HT1080 (cell line): Measurements from ENCODE around the genes BMAL1 and SPON1.

DNA sequence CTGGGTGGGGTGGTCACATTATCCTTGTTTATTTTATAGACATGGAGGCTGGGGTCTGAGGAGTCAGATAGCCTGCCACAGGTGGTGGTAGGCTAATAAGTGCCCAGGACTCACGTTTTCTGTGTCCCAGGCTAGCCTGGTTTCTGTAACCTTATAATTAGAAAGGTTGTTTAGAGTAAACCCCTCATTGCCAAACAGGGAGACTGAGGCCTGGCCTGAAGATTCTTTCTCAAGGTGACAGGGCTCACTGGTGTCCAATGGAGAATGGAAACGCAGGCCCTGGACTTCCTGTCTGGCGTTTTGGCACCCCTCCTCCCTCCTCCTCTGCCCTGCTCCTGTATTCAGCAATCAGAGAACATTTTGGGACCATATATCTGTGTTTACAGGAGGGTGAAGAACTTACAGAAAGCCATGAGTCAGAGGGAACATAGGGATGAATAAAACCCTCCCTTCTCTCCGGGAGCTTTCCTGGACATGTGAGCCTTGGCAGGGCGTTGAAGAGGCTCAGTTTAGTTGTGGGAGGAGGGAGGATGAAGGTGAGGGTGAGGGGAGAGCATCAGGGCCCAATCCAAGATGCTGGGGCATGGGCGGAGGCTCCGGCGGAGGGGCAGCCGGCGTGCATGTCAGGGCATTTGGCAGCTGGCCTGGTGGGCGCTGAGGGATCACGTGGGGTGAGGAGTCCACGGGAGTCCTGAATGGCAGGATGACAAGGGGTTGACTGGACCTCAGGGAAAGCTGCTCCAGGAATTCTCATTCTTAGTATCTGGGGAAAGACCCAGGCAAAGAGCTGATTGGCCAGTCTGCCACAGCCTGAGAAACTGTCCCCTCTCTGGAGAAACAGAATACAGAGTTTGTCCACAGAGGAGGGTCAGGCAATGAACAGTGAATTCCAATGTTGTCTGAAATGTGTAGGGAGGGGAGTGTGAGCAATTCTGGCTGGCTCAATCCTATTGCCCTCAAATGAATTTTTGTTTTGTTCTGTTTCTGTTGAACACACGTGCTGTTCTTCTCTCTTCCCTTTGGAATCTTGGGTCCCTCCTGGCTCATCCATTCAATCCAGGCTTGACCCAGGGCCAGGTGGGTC, 28.9 kb downstream of the MICAL2 start:
RAMPAGE:
- cytosol, long total RNA = no peak
- long total RNA = no peak
- nucleus, long total RNA = no peak

DNA sequence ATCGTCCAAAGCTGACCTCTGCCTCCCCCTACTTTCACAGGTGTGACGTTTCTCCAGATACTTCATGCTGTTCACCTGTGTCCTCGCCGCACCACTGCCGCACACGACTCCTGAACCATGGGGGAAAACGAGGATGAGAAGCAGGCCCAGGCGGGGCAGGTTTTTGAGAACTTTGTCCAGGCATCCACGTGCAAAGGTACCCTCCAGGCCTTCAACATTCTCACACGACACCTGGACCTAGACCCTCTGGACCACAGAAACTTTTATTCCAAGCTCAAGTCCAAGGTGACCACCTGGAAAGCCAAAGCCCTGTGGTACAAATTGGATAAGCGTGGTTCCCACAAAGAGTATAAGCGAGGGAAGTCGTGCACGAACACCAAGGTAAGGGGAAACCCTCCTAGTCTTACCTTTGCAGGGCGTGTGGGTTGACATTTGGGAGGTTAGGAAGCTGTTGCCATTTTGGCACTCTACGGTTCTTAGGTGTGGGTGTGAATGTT, 51.7 kb downstream of the MICAL2 start:
RAMPAGE:
- cytosol, long total RNA = no peak
- long total RNA = no peak
- nucleus, long total RNA = no peak

GRCh38 chr11:12163168-12164055, 53.0 kb downstream of the MICAL2 start:
RAMPAGE:
- cytosol, long total RNA = no peak
- long total RNA = no peak
- nucleus, long total RNA = no peak

DNA sequence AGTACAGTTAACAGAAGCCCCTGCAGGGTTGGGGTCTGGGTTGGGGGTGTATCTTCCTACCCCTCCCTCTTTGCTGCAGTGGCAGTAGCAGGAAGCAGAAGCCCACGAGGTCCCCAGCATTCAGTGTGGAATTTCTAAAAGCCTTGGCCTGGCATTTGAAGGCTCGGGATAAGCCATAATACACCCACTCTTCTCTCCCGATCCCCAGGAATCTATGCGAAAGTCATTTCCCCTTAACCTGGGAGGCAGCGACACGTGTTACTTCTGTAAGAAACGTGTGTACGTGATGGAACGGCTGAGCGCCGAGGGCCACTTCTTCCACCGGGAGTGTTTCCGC, 120.8 kb upstream of the PARVA start:
RAMPAGE:
- cytosol, long total RNA = no peak
- long total RNA = no peak
- nucleus, long total RNA = no peak

GRCh38 chr11:12379816-12381052, 2.9 kb downstream of the PARVA start:
RAMPAGE:
- cytosol, long total RNA = no peak
- long total RNA = no peak
- nucleus, long total RNA = no peak

DNA sequence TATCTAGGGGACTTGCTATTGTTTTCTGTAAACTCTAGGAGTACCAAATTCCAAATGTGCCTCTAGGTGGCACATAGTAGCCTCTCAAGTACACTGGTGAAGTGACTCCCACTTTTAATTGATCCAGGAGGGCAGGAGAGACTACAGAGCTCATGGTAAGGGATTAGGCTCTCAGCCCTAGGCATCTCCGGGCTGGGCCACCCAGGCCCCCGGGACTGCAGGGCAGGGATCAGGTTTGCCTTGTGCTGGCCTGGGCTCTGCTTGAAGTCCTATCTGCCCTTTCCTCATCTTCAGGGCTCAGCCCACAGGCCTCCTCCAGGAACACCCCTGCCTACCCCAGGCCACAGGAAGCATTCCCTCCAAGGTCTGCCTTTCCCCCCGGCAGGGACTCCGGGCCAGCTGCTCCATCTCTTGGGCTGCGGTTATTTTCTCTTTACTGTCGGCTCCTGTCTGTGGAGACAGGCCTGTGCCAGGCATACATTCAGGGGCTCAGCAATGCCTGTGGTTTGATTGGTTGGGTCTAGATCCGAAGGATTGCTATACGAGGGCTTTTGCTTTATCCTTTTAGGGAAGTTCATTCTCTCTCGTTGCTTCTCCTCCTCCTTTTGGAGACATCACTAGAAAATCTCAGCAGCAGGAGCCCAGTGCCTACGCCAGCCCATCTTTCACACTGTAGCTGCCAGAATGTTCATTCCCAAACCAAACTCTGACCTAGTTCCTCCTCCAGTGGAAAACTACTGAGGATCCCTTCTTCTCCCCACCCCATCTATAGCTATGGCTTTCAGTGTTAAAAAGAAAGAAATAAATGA, 32.8 kb downstream of the PARVA start:
RAMPAGE:
- cytosol, long total RNA = no peak
- long total RNA = no peak
- nucleus, long total RNA = no peak

DNA sequence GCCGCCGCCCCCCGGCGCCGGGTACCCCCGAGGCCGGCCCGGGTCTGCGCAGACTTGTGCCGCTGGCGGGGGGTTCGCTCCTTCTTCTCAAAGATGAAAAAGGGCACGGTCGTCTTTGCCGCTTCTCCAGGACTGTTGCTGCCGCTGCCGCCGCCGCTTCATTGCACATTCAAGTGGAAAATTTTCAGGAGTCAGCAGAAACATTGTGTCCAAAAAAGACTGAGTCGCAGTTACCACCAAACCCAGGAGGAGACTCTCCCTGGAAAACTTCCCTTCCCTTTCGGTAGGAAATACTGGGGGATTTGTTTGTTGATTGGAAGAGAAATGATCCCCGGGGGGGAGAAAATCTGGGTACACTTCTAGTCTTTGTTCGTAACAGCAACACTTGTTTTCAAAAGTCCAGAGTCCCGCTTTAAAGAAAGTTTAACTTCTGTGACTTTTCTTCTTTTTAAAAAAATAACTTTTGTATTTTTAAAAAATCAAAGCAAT, 1.1 kb downstream of the TEAD1 start:
RAMPAGE:
- cytosol, long total RNA = no peak
- long total RNA = no peak
- nucleus, long total RNA = no peak

RAMPAGE:
- cytosol, long total RNA = no peak
- long total RNA = no peak
- nucleus, long total RNA = no peak
Observed at GRCh38 chr11:12677197-12677773, 3.1 kb downstream of the TEAD1 start.

DNA sequence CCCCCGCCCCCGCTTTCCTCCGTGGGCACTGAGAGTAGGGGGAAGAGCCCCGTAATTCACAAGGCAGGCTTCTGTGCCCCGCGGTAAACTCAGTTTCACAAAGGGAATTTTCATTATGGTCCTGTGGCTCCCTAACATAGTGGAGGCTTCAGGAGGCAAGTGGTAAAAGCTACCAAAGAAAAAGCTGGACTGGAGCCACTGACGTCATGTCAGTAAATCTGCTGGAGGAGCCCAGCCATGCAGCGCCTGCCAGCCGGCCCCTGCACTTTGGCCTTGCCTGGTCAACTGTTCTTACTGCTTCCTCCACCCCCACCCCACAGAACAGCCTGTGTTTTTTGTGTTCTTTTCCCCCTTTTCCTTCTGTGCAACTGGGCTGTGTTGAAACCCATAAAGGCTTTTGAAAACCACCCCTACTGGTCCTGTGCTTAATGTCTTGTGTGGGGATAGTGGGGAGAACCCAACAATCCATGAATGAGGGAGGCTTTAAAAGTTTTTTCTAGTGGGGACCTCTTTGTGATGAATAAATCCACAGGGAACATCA, 18.4 kb downstream of the TEAD1 start:
RAMPAGE:
- cytosol, long total RNA = no peak
- long total RNA = no peak
- nucleus, long total RNA = no peak

DNA sequence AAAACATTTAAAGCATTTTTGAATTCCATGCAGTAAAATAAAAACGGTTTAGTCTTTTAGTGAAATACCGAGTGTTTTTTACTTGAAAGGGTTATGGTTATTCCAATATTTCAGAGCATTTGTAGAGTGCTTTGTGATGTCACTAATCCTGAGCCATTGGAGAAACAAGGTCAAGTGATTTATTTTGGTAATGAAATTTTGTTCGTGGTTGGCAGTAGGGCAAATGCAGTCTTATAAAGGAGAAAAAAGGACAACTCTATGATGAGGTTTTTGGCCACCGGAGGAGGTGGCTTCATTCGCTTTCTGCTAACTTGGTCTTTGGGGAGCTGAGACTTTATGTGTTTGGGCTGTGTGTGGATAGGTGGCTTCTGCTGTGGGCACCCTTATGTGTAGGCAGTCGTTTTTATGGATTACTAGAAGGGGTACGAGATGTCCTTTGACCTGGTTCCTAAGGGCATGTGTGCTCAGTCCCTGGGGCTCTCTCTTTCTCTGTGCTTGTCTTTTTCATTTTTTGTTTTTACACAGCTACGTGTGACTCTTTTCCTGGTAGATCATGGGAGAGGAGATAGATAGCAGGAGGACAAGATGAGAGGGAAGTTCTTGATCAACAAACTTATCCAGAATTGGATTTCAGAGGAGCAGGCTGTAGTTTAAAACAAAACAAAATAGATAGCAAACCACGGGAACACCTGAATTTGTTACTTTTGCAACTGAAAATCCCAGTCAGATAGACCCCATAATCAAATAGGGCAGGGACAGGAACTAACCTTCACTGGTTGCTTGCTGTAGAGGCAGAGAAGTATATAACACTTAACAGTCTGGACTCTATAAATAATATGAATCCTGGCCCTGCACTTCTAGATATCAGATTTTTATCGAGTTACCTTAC, 93.4 kb downstream of the TEAD1 start:
RAMPAGE:
- cytosol, long total RNA = no peak
- long total RNA = no peak
- nucleus, long total RNA = no peak

DNA sequence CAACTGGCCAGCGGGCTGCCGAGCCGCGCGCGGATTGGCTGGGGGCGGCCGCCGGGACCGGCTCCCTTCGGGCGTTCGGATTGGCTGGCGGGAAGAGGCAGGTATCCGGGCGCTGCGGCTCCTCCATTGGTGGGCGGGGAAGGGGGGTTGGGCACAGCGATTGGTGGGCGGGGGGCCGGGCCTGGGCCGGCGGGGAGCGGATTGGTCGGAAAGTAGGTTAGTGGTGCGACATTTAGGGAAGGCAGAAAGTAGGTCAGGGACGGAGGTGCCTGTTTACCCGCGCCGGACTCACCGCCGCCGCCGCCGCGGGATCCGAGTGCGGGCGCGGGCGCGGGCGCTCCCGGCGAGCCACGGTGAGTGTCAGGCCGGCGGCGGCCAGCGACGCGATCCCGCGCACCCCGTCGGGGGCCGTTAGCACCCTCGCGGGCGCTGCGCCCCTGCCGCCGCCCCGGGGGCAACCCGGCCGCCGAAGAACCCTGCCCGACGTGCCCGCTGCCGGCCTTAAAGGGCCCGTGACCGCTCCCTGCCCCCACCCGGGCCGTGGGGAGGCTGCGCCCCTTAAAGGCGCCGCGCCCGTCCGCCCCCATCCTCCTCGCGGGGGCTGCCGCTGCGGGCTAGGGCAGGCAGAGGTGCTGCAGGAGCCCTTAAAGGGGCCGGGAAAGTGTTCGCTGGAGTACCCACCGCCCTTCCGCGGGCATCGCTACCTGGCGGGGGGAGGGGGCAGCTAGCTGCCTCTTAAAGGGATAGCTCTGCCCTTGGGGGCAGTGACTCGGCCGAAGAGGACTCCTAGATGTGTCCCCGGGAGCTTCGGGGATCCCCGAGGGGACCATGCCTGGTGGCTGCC, at the start of gene BMAL1:
Gene BMAL1, plus strand, starts transcription at position 220 of the 844 bp plus-strand sequence.
RAMPAGE:
- cytosol, long total RNA = no peak
- long total RNA = no peak
- nucleus, long total RNA = no peak

DNA sequence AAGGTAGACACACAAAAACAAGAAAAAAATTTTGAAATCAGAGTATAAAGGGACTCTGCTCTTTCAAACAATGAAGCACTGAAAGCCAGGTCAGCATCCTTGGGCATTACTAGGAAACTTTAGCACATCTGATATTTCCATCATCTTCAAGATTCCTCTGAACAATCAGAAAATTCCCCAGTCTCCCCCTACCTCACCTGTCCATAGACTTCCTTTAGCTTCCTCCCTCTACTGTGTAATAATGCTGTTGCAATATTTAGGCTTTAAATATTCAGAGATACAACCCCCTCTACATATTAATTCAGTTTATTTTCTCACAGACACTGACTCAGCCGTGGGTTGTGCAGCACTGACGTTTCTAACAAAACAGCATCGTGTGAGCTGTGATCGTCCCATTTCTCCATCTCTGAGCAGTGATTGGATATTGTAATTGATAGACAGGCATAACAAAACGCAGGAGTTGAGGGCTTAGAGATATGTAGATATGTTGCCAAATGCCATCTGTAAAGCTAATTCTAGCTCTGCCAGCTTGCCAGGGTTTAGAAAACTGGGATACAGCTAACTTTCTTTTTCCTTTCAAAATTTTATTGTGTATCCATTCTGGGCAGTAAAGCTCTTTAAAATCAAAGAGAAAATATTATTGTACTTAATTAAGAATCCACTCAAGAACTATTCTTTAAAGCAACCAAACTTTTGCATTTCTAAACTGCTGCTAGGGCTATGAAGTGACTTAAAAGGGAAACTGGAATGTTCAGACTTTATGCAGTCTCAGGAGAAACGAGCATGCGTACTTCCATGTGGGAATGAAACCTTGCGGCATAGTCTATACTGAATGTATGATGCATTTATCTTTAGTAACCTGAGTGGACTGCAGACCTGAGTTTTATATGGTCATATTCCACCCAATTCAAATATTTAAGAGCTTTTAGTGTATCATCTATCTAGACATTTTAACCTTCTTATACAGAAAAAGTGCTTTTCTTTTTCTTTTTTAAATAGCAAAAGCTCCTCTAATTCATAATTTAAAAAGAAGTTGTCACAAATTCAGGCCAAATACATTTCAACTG, 22.8 kb downstream of the BTBD10 start:
RAMPAGE:
- cytosol, long total RNA = no peak
- long total RNA = no peak
- nucleus, long total RNA = no peak

DNA sequence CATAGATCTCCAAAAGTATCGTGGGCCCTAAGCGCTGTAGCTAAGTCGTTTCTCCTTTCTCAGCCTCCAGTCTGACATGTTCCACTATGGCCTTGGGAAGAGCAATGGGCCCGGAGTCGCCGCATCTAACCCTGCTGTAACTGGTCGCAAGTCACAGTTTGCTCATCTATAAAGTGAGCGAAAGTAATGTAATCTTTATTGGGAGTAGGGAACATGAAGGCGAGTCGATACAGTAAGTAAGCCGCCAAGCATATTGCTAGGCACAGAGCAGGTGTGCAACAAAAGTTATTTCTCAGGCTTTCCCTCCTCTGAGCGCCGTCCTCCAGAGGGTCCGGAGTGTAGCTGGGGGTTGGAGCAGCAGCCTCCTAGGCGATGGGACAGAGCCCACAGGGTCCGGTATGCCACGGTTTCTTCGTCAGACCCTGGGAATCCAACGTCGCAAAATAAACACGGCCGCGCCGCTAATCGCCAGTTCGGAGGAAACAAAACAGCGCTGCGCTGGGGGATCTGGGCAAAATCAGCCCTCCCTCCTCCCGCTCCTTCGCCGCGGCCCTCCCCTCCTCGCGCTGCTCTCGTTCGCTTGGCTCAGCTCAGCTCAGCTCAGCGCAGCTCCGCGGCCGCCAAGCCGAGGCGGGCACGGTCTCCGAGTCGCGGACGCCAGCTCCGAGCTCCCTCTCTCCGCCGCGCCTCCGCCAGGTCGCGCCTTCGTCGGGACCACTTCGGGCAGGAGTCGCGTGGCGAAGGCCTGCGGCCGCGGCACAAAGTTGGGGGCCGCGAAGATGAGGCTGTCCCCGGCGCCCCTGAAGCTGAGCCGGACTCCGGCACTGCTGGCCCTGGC, at the start of gene SPON1:
Gene SPON1, plus strand, starts transcription at position 598 of the 838 bp plus-strand sequence.
RAMPAGE:
- cytosol, long total RNA = no peak
- long total RNA = no peak
- nucleus, long total RNA = no peak

DNA sequence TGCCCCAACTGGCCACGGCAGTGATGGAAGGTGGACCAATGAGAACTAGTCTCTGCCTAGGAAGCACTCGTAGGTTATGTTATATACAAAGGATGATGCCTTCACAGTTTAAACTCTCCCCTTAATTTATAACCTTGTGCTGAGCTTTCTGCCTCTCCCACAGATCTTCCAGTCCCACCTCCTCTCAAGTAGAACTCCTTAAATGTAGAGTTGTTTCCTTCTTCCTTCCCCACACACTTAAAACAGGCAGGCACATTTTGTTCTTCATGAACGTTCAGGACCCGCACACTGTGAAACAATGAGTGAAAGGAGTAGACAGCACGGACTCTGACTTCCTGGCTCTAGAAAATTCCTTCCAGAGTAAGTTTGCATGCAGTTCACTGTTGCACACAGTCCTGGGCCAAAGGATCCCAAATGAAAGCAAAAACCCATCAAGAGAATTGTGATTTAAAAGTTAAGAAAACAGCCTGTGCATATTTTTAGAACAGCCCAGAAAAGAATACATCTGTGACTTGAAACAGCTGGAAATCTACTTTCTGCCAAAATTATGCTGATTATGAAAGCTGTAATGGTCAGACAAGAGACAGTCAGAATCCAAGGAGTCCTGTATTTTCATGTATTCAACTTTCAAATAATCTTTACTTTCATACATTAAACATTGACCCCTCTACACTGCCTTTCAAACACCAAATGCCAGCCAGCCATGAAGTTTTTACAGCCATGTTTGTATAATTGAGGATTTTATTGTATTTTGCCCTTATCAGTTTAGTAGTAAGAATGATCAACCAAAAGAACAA, 167.6 kb downstream of the RRAS2 start:
RAMPAGE:
- cytosol, long total RNA = no peak
- long total RNA = no peak
- nucleus, long total RNA = no peak

RAMPAGE:
- cytosol, long total RNA = no peak
- long total RNA = no peak
- nucleus, long total RNA = no peak
Observed at GRCh38 chr11:14272074-14272865, 86.7 kb downstream of the RRAS2 start.

DNA sequence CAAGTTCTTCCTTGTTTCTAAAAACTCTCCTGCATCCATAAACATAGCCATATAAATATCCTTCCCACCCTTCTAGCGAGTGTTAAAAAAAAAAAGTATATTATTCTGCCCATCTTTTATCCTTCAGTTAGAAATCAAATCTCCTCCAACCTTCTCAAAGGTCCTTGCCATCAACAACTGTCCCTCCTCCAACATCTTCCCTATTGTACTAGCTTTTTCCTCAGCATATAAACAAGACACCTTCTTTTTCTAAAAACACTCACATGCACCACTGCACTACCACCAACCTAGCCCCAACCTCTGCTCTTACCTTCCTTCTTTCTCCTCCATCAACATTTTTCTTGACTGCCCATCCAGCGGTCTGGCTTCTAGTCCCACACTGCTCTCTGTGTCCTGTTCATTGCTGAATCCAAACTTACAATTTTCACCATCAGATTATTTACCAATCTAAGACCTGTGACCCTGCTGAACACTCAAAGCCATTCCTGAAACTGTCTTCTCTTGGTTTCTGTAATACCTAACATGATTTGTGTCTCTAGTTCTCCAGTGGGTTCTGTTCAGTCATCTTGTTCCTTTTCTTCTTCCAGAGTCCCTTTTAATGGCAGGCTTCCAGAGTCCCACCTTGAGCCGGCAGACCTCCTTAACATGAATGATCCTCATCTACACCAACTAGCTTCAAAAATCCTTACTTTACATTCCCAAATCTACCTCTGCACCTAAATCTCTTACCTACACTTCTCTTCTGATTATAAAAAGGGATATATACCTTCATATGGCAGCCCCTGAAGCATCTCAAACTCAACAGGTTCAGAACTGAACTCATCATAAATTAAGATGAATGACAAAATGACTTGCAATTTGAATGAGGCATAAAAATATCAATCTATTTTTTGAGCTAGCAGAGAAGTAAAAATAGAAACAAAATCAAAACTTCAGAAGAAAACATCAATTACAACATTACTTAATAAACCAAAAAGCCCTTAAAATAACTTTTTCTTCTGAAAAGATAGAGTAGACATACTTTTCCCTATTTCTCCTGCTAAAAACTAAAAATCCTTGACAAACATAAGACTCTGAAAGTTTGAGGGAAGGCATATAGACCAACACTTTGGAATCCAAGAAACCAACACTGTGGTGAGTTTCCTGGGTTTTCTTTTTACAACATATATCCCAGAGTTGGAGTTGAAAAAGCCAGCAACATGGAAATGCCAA, 24.0 kb downstream of the RRAS2 start:
RAMPAGE:
- cytosol, long total RNA = no peak
- long total RNA = no peak
- nucleus, long total RNA = no peak

GRCh38 chr11:14350281-14350812, 8.6 kb downstream of the RRAS2 start:
RAMPAGE:
- cytosol, long total RNA = no peak
- long total RNA = no peak
- nucleus, long total RNA = no peak

DNA sequence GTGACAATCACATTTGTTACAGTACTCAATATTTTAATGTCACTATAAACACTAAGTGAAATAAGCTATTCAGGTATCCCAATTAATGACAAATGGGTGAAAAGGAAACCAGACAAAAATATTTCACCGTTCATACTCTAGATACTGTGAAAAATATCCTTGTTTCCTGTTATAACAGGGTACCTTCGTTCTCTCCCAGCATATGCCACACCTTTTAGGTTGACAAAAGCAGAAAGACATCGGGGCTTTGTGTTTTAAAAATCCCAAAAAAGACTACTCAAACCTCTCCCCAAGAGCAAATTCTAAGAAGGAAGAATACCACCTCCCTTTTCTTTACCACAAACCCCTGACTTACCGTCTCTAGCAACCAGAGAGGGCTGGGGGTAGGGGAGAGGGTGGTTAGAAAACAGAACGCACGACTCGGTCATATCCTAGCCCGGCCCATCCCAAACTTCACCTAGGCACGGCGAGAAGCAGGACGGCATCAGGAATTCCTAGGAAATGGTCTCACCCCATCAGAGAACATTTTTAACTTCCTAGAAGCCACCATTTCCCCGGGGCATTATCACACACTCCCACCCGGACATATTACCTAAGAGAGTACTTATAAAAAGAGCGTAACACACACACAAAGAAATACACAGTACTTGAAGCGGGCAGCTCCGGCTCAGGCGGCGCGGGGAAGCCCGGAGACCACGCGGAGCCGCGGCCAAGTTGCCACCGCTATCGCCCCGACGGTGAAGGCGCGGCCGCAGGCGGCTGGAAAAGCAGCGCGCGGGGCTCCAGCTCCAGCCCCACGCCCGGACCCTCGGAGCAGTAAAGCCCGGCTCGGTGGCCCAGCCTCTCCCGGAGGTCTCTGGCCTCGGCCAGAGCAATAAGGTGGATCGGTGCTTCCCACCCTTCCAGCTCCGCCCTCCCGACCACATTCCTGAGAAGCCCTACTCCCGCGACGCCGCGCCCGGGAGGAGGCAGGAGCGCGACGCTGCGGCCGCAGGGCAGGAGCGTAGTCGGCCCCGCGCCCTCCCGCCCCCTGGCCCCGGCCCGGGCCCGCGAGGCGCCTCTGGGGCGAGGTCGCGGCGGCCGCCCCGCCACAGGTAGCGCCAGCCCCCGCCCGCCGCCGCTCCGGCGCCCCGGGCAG, 1.0 kb downstream of the RRAS2 start:
RAMPAGE:
- cytosol, long total RNA = no peak
- long total RNA = start-site peak on the minus strand centred at position 860 of the sequence, 130 bp wide, 35 reads
- nucleus, long total RNA = no peak

DNA sequence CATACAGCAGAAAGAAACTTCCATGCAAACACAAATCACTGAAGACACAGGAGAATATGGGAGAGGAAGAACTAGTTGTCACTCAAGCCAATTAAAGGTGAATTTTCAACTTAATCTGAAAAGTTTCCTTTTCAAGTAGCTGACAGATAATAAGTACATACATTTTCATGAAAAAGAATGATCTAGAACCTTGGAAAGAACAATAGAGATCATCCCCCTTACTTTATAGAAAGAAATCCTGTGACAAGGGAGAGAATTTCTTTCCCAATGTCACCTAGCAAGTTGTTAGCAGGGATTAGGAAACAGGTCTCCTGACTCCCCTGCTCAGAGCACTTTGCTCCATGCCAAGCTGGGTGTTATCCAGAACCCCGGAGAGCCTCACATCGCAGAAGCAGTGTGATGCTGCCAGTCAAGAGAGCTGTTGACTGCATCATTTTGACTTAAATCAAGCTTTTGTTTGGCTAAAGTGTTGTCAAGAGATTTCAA, 3.5 kb upstream of the RRAS2 start:
RAMPAGE:
- cytosol, long total RNA = no peak
- long total RNA = no peak
- nucleus, long total RNA = no peak

RAMPAGE:
- cytosol, long total RNA = no peak
- long total RNA = no peak
- nucleus, long total RNA = no peak
Observed at GRCh38 chr11:14578325-14578939, 58.2 kb upstream of the PSMA1 start.